Daoy (cell line): ENCODE measurements around the genes STK40, MRPS15 and CDCA8.

GRCh38 chr1:35817455-35818146, 9.8 kb downstream of the AGO4 start:
- RAMPAGE, long total RNA, result no peak

DNA sequence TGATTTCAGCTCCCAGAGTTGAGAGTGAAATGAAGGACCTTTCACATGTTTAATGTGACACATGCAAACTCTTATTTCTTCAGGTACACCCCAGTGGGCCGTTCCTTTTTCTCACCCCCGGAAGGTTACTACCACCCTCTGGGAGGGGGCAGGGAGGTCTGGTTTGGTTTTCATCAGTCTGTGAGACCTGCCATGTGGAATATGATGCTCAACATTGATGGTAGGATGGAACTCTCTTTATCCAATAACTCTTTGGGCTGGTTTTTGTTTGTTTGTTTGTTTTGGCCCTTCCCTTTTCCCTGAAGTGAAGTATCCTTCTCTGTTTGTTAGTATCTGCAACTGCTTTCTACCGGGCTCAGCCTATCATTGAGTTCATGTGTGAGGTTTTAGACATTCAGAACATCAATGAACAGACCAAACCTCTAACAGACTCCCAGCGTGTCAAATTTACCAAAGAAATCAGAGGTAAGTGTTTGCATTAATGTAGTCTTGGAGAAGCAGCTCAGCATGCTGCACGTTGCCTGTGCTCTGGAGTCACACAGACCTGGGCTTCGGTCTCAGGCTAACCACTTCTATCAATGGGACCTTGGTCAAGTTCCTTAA, 17.9 kb downstream of the AGO4 start:
- RAMPAGE, long total RNA, result no peak

DNA sequence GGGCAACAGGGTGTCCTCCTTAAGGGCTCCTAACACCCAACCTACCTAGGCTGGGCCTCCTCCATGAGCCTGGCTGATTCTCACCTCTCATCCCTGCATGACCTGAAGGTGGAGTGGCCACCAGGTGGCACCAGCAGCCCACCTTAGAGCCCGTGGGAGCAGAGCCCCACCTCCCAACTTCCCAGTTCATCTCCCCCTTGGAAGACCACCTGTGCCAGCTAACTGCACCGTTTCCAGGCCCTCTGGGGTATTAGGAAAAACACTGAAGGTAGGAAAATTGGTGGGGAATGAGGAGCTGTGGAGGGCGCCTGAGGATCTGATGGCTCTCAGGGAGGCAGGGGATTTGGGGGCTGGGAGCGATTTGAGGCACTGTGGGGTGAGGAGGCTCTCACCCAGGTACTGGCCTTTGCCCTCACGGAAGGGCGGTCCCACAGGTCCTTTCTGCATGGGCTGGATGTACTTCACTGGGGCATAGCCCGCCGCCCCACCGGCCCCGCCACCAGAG, 11.0 kb downstream of the ADPRS start:
- RAMPAGE, long total RNA, result no peak

DNA sequence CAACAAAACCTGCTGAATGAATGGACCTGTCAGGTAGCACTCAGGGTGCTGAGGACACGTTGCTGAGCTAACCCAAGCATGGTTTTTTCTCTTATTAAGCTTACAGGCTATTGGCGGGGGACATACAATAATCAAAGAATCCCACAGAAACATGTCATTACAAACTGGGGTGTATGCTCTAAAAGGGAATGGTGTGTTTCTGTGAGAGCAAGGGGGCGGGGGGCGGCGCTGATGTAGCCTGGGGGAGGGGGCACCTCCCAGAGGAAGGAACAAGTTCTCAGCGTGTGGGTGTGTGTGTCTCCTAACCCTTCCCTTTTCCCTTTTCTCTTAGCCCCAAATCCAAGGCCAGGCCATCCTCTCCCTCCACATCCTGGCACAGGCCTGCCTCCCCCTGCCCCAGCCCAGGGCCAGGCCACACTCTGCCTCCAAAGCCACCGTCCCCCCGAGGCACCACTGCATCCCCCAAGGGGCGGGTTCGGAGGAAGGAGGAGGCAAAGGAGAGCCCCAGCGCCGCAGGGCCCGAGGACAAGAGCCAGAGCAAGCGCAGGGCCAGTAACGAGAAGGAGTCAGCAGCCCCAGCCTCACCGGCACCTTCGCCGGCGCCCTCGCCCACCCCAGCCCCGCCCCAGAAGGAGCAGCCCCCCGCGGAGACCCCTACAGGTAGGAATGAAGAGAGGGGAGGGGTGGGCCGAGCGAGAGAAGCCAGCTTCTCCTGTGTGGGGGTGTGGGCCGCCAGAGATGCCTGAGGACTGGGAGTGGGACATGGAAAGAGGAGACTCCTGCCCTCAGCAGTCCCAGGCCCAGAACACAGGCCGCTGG, 21.8 kb downstream of the MAP7D1 start:
- RAMPAGE, long total RNA, result no peak

- RAMPAGE, long total RNA, result no peak
These were observed at the start of gene STK40 for GRCh38 chr1:36385548-36386090. TSS of gene STK40 (minus strand) at chr1:36385924.

DNA sequence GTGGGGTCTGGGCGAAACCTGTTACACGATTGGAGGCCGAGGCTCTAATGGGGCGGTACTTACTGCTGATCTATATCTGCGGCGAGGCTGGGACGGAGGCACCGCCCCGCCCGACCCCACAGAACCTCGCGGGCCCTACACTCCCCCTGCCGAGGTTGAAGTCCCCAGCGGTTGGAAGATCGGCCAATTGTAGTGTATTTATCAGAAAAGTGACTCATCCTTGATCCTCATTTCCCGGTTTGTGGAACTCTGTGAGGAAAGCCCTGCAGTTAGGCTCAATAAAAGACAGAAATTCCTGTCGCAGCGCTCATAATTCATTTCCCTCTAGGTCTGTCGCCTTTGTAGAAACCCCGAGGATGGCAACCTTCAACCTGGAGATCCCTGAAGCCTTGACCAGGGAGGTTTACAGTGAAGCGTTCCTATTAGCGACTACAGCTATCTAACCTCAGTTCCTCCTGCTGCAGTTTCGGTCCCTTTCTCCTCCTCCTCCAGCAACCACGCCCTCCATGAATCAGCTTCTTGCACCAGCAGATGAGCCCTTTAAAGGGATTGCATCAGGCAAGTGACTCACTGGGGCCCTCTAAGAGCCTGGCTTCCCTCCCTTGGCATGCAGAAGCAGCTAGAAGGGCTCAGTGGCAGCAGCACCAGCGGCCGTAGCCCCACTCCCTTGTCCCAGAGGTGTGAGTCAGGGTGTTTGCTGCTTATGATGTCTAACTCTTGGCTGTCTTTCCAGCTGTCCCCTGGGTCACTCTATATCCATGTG, 548 bp upstream of the STK40 start:
- RAMPAGE, long total RNA, result start-site peak on the minus strand centred at position 464 of the sequence, 47 bp wide, 25 and 9 reads in 2 replicates

DNA sequence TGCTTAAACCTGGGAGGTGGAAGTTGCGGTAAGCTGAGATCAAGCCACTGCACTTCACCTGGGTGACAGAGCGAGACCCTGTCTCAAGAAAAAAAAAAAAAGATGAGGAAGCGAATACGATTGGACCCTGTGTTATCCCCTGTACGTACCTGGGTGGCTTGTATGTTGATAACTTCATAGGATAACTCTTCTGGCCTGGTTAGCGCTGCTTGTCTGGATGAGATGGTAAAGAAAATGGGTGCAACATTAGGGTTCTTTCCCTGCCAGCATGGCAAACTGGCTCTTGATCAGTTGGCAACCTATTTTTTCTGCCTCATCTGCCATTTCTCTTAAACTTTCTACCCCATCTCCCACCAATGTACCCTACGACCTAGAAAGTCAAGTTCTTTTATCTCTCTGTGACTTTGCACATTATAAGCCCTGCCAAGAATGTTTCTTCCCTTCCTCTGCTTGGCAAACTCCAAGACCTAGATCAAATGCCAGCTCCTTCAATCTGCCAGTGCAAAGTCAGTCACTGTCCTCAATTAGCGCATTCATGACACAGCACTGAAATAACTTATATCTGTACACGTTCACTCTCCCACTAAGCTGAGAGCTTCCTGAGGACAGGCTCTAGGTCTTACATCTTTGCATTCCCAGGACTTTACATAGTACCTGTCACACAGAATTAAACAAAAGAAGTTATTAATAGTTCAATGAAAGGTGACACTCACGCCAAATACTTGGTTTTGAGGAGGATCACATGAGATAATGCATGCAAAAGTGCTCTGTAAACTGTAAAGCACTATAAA, 21.3 kb upstream of the LSM10 start:
- RAMPAGE, long total RNA, result no peak

DNA sequence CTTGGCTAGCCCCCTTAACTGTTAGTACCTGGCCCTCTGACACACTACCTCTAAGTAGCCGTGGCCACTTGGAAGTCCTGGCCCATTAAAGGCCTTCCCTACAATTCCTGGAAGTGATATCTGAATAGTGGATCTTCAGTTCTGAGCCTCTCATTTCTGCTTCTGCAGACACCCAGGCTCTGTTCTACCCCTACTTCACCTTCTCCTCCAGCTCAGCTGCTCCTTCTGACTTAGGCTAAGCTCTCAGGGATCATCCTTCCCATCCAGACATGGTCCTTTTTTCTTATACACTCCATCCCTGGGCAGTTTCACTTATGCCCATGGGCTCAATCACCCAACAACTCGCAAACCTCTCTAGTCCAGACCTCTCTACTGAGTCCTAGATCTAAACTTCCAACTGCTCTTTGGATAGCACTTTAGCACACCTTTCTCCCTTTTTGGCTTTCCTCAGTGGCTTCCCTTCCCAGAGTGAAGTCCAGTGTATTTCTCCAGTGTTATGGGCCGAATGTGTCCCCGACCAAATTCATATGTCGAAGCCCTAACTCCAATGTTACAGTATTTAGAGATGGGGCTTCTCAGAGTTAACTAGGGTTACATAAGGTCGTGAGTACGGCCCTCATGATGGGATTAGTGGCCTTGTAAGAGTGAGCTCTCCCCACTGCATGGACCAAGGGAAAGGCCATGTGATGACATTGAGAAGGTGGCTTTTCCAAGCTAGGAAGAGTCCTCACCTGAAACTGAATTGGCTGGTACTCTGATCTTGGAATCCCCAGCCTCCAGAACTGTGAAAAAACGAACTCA, 3.9 kb upstream of the OSCP1 start:
- RAMPAGE, long total RNA, result no peak

DNA sequence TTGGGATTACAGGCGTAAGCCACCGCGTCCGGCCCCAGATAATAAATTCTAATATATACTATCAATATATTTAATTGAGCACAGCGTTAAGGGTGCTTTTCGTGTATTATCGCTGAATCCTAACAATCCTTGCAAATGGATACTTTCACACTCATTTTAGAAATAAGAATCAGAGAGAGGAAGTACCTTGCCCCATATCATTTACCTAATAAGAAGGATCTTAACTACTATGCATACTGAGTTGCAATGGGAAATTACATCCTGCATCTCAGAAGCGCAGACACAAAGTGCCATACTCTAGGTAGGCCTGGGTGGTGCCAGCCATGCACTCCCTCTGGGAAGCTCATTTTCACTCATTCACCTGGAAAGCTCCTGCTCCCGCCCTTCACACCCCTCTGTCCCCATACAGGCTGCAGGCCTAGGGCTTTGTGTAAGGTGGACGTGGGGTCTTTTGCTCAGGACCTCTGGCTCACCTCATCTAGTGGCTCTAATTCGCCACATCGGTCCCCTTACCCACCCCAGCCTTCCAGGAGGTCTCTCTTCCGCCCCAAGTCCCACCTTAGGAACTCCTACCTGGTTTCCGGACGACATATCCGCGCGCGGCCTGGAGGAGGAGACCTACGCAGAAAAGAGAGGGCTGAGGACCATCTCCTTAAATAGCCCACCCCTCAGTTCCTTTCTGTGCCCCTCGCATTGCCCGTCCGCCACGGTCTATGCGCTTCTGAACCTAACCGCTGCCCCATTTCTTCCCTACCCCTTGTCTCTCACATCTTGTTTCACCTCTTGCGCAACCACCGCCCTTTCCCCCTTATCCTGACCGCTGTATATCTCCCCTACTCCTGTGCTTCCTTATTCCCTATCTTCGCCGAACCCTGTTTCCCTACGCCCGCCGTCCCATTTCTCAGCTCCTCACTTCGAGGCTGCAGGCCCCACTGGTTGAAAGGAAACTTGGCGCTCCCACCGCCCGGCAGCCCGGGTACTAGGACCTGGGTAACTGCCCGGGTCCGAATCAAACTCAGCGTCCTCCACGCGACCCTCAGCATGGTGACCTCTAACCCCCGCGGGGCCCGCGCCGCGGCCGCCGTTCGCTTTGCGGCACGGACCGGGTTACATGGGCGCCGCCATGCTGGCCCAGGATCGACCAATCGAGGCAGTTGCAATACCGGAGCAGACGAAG, at the start of gene MRPS15:
MRPS15 (minus strand) TSS at position 1,152 of the 1,177 bp plus-strand sequence.
- RAMPAGE, long total RNA, result start-site peak on the minus strand centred at position 1,099 of the sequence, 109 bp wide, 2,355 and 683 reads in 2 replicates

- RAMPAGE, long total RNA, result no peak
These were observed 4.0 kb upstream of the CSF3R start for GRCh38 chr1:36486568-36487192.

DNA sequence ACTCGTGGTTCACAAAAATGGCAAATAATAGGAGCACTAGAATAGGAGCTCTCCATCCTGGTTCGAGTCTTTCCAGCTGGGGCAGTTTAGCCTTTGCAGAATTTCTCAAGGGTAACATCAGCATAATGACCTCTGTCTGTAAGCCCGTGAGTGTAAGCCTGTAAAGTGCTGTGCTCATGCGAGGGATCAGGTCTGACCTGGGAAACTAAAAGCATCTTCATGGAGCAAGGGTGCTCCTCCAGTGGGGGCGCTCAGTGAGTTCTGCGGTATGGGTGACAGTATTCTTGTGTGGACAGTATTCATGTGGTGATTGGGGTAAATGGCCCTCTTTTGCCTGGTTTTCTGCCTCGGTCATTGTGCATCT, 824 bp upstream of the ZC3H12A start:
- RAMPAGE, long total RNA, result no peak

DNA sequence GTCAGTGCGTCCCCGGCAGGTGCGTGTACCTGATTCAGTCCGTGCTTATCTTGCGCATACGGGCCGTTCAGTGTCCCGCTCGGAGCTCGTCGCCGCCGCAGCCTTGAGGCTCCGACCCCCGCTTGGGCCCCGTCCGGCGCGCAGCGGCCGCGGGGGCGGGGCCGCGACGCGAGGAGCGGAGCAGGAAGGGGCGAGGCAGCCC, 216 bp upstream of the ZC3H12A start:
- RAMPAGE, long total RNA, result start-site peak on the minus strand centred at position 119 of the sequence, 62 bp wide, 20 and 16 reads in 2 replicates

DNA sequence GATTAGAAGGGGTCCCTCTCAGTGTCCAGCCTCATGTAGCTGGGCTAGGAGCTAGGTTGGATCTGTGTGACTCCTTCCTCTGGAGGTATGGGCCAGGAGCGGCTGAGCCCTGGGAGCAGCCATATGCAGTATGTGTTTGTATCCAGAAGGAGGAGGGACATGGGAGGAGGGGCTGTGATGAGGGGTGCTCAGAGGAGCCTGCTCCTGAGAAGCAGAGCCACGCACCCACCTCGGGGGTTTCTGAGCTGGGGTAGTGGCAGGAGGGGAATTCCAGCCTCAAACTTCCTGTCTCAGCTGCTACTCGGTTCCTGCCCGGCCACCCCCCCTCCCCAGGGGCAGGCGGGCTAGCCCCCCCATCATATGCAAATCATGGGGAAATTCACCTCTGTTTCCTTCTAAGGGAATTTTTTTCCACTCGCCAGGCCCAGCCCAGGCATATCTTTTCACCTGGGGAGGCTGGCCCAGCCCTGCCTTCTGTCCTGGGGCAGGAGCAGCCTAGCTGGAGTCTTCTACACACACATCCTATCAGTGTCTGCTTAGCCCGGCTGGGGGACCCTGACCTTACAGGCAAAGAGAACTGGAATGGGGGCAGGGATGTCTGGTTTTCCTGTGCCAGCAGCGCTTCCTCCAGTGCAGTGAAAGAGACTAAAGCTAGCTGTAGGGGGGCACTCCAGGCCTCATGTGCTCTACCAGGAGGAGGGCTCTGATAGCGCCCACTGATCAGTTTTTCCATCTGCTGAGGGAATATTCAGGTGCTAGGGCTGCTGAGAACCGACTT, 3.0 kb downstream of the ZC3H12A start:
- RAMPAGE, long total RNA, result no peak

DNA sequence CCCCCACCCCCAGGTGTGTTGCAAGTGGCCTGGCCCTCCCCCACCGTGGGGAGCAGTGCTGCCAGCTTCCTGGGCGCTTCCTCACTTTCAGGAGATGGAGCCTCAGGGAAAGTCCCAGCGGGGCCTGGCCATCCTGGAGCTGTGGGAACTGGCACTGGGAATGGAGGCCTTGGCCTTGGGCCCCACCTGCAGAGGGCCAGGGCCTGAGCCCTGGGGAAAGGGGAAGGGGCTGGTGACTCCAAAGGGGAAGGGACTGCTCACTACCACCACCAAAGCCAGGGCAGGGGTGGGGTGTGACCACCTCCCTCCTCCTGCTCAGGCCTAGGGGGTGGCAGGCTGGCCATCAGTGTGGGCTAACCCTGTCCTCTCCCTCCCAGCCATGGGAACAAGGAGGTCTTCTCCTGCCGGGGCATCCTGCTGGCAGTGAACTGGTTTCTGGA, 5.6 kb downstream of the ZC3H12A start:
- RAMPAGE, long total RNA, result no peak

DNA sequence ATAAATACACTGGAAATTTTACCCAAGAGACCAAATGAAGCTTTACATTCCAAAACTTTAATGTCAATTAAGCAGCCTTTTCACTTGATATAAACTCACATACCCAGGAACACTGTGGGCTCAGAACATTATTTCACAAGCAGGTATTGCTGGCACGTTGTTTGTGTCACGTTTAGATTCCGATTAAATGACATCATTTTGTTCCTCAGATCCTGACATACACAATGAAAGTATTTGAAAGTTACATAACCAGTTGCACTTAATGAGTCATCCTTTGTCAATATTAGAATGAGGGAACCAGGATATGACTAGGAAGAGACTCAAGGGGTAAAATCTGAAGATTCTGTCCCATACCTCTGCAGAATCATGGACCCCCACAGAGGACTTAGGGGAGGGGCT, 19.7 kb downstream of the SNIP1 start:
- RAMPAGE, long total RNA, result no peak

GRCh38 chr1:37692064-37693389, at the start of gene CDCA8:
TSS of gene CDCA8 (plus strand) at chr1:37692516.
- RAMPAGE, long total RNA, result start-site peak on the plus strand at chr1:37692476-37692557, 746 and 198 reads in 2 replicates

DNA sequence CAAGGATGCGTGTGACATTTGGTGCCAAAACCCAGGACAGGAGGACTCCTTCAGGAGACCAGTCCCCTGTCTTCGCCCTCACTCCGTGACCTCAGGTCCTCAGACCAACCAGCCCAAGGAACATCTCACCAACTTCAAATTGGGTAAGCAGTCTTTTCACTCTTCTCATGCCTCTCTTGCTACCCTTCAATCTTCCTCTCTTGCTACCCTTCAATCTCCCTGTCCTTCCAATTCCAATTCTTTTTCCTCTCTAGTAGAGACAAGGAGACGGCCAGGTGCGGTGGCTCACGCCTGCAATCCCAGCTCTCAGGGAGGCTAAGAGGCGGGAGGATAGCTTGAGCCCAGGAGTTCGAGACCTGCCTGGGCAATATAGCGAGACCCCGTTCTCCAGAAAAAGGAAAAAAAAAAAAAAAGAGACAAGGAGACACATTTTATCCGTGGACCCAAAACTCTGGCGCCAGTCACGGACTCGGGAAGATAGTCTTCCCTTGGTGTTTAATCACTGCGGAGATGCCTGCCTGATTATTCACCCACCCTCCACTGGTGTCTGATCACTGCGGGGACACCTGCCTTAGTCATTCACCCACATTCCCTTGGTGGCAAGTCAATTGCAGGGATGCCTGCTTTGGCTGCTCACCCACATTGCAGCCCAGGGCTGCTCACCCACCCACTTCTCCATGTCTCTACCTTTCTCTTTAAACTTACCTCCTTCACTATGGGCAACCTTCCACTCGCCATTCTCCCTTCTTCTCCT, 38.5 kb downstream of the INPP5B start:
- RAMPAGE, long total RNA, result no peak

DNA sequence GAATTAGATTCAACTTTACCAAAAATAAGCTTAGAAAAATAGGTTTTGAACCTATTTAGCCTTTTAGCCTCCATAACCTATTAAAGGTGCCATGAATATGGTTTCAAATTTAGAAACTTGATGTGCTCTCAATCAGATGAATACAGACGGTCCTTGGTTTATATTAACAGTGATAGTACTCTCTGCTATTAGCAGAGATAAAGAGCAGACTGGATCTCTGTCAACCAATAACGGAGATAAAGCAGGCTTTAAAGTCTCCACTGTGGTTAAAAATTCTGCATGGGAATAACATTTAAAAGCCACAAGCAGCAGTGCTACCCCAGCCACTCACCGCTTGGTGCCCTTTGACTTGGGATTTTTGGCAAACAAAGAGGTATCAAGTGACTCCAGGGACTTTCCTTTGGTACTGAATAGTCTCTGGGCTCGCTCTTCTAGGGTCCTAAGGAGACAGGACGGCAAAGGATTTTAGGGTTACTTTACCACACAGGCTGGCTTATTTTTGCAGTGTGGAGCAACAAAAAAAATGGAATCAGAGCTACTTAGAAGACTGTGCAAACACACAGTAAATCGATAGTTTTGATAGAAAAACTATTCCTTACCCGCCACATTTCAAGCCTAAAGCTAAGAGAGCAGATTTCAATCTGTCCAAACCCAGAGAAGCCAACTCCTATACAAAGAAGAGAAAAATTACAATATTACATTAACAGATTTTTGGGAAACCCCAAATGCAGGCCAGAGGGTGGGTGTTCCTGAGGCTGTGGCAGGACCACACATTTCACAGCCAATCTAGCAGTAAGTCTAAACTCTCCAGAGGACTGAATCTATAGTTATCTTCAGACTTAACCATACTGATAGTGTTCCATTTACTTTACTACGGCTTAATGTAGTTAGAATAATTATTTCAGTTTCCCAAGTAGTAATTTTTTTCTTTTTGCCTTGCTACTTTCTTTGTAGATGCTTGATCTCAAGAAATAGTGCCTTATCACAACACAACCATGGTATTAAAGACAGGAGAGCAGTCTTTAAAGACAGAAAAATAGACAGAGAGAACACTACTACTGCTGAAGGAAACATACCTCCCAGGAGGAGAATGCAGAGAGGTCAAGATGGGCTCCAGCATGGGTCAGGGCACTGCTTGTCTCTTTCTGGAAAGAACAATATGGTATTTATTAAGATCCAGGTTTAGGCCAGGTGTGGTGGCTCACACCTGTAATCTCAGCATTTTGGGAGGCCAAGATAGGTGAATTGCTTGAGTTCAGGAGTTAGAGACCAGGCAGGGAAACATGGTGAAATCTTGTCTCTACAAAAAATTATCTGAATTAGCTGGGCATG, 11.0 kb downstream of the SF3A3 start:
- RAMPAGE, long total RNA, result no peak

DNA sequence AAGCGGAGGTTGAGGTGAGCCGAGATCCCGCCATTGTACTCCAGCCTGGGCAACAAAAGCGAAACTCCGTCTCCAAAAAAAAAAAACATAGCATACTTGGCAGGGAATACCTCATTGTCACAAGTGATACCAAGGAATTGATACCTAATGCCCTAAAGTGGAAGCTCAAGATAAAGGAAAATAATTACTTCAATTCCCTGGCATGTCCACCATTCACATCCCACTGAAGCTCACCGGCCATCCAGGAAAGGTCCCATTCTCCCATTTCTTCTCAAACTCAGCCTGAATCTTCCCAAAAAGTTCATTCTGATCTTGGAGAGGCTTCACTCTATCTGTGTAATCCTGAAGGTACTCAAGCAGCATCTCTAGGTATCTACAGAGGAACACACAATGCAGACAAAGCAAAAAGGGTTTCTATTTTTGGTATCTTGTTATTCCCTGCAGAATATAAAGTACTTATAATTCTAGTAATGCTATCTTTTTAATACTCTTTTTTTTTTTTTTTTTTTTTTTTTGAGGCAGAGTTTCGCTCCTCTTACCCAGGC, 9.4 kb downstream of the SF3A3 start:
- RAMPAGE, long total RNA, result no peak

- RAMPAGE, long total RNA, result no peak
These were observed 3.5 kb upstream of the UTP11 start for GRCh38 chr1:38008844-38009701.